ENCODE data around the gene IL26.

GRCh38 chr12:63276601-63276859 is 125.5 kb upstream of the AVPR1A start:
- RRBS, result no CpG with 5 or more reads among the region's 1 CpG

DNA sequence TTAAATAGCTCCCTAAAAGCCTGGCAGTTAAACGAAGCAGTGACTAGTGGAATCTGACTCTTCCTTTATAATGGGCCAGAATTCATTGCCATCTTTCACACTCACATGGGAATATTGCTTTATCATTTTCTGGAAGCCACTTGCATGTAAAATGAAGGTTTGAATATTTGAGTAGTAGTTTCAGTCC is 797 bp downstream of the SRGAP1 start:
- RRBS, result no CpG with 5 or more reads among the region's 1 CpG

DNA sequence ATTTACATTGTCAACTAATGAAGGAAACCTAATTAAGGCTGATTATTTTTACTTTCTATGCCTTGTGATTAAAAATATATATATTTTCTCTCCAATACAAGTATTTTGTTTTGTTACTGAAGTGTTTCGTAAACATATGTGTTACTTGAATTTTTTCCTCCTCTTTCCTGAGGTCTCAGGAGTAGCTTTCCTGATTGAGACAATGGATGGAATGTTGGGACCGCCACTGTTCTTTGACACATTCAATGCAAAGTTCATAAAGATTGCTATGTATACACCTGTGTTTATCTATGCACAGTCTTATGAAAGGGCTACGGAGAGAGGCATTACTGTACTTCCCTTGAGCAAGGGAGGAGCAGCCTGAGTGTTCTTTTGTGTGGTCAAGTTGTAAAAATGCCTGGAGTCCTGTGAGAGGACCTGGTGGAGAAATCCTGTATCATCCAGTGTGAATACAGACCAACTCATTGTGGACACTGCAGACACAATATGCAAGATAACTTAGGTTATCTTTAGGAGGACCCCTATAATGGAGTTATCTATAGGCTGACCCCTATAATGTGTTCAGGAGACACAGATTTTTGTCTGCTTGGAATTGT is 1.2 kb downstream of the SRGAP1 start:
- RRBS, result no CpG with 5 or more reads among the region's 3 CpGs

- RRBS, result no CpG with 5 or more reads among the region's 6 CpGs
Measured at GRCh38 chr12:63899026-63899832, 54.7 kb downstream of the SRGAP1 start.

- RRBS, result no CpG with 5 or more reads among the region's 6 CpGs
Measured at GRCh38 chr12:64181250-64182364, 40.5 kb downstream of the KICS2 start.

DNA sequence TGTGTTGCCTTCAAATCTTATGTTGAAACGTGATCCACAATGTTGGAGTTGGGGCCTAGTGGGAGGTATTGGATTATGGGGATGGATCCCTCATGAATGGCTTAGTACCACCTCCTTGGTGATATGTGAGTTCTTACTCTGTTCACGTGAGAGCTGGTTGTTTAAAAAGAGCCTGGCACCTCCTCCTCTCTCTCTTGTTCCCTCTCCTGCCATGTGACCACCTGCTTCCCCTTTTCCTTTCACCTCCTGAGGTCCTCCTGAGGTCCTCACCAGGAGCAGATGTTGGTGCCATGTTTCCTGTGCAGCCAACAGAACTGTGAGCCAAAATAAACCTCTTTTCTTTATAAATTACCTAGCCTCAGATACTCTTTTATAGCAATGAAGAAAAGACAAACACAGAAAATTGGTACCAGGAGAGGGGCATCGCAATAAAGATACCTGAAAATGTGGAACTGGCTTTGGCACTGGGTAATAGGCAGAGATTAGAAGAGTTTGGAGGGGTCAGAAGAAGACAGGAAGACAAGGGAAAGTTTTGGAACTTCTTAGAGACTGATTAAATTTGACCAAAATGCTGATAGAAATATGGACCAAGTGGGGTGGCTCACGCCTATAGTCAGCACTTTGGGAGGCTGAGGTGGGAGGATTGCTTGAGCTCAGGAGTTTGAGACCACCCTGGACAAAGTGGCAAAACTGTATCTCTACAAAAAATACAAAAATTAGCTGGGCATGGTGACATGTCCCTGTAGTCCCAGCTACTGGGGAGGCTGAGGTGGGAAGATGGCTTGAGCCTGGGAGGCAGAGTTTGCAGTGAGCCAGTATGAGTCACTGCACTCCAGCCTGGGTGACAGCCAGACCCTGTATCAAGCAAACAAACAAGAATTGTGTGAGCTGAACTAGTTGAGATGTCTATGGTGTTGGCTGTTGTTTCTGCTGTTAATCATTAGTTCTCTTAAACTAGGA is 23.3 kb downstream of the RASSF3 start:
- RRBS, result no CpG with 5 or more reads among the region's 4 CpGs

- RRBS, result no CpG with 5 or more reads among the region's 4 CpGs
Measured at GRCh38 chr12:64670011-64670525, 59.8 kb downstream of the RASSF3 start.

- RRBS, result no CpG with 5 or more reads among the region's 3 CpGs
Measured at GRCh38 chr12:64796071-64796694, 28.3 kb upstream of the TBC1D30 start.

- RRBS, result no CpG with 5 or more reads among the region's 1 CpG
Measured at GRCh38 chr12:65181754-65182047, 12.3 kb downstream of the LEMD3 start.

DNA sequence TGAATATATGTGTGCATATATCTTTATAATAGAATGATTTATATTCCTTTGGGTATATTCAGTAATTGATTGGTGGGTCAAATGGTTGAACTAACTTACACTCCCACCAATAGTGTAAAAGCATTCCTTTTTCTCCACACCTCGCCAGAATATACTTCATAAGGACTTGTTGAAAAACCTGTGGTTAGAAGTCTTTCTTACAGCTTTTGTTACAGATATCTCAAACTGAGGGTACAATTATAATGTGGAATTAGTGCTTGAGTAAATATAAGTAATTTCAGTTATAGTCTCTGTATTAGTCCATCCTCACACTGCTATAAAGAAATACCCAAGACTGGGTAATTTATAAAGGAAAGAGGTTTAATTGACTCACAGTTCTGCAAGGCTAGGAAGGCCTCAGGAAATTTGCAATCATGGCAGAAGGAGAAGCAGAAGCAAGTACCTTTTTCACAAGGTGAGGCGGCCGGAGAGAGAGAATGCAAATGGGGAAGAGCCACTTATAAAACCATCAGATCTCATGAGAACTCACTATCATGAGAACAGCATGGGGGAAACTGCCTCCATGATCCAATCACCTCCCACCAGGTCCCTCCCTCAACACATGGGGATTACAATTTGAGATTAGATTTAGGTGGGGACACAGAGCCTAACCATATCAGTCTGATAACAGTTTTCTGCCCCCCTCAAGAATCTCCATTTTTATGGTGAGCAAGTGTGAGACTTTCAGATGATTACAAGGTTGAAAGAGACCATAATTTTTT is 35.4 kb downstream of the LEMD3 start:
- RRBS, result no CpG with 5 or more reads among the region's 3 CpGs

GRCh38 chr12:65876870-65877517 is 52.7 kb downstream of the HMGA2 start:
- RRBS, result no CpG with 5 or more reads among the region's 6 CpGs

- RRBS, result no CpG with 5 or more reads among the region's 14 CpGs
Measured at GRCh38 chr12:65891753-65892611, 67.7 kb downstream of the HMGA2 start.

- RRBS, result no CpG with 5 or more reads among the region's 4 CpGs
Measured at GRCh38 chr12:67269199-67269301, 108 bp upstream of the CAND1 start.

DNA sequence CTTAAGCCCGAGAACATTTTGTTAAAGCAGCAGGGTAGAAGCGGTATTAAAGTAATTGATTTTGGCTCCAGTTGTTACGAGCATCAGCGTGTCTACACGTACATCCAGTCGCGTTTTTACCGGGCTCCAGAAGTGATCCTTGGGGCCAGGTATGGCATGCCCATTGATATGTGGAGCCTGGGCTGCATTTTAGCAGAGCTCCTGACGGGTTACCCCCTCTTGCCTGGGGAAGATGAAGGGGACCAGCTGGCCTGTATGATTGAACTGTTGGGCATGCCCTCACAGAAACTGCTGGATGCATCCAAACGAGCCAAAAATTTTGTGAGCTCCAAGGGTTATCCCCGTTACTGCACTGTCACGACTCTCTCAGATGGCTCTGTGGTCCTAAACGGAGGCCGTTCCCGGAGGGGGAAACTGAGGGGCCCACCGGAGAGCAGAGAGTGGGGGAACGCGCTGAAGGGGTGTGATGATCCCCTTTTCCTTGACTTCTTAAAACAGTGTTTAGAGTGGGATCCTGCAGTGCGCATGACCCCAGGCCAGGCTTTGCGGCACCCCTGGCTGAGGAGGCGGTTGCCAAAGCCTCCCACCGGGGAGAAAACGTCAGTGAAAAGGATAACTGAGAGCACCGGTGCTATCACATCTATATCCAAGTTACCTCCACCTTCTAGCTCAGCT is 9.5 kb downstream of the DYRK2 start:
- RRBS, result no CpG with 5 or more reads among the region's 24 CpGs

DNA sequence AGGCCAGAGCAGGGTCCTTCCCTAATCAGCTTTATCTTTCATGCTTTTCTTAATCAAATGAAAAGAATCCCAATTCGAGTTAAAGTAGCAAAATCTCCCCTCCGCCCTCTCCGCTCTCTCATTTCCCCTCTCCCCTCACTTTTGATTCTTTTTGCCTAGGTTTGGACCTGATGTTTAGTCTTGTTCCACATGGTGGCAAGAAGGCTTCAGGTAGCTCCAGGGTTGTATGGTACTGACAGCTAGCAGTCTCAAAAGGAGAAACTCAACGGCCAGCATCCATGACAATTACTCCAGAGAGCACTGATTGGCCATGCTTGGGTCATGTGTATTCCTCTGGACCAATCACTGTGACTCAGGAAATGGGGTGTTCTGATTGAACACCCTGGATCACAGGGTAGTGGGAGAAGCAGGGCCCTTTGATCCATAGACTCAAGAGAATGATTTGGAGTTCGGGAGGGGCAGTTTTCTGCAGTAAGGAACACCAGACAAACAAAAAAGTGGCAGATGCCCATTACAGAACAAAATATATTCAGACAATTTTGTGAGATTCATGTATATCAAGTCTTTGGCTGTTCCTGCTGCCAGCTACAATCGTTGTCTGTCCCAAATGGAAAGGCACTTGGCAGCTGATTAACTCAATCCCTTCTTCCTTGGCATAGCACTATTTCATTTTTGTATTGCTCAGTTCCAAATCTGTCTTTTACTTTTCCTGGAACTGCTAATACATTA is 45.4 kb downstream of the DYRK2 start:
- RRBS, result no CpG with 5 or more reads among the region's 6 CpGs

GRCh38 chr12:67966336-67966625 is 193.3 kb downstream of the IFNG start:
- RRBS, result no CpG with 5 or more reads among the region's 2 CpGs

DNA sequence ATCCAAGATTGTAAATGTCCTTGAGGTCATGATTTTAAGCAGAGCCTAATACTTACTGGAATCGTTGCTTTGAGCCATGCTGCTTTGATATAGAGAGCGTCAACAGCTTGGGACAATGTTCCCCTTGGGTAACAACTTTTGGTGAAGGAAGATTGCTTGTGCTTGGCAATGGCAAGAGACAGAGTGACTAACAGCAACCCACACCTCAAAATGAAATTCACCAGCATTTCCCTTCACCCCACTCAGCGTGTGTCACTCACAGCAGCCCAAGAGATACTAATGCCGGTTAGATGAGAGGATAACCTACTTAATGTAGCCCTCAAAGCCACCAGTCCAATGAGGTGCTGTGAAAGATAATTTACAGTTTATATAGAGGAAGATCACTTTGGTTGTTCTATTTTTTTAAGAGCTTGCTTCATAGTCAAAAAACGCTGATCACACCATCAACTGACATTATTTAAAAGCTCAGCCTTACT is at the start of gene IL26:
Gene IL26, minus strand, starts transcription at position 281 of the 476 bp plus-strand sequence.
- RRBS, result no CpG with 5 or more reads among the region's 5 CpGs

DNA sequence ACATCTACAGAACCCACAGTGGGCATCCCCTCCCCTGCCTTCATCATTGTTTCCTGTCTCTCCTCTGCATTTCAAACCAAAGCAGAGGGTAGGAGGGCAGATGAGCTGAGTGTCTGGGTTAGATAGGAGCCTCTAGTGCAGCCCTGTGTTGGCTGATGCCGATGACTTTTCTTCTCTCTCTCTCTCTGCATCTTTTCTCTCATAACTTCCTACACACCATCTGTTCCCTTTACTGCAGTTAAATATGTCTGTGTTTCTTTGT is 8.6 kb upstream of the IL26 start:
- RRBS, result no CpG with 5 or more reads among the region's 1 CpG

DNA sequence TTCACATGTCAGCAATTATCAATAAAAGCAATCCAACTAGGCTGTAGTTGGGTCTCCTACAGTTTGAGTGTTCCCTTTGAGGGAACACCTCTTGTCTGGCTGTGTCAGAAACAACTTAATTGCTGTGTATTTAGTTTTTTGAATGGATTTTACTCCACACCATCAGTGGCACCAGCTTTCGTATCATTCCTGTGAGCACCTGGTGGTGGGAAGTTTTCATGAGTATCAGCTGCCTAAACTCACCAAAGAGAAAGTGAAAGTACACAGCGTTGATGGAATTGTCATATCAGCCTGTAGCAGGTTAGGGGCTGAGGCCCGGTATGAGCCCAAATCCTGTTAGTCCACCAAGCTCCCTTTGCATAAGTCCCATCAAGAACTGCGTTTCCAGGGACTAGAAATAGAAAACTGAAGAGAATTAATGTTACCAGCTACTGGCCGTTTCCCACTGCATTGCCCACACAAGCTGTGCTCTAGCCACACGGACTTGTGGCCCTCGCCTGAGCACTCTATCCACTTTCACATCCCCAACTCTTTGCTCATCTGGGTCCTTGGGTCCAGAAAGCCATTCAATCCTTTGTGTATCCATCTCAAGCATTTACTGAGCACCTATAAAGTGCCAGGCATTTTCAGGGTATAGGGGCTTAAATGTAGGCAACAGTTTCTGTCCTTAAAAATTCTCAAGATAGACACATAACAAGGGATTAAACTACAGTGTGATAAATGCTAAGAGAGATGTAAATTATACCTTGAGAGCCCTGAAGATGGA is 11.1 kb upstream of the IL26 start:
- RRBS, result no CpG with 5 or more reads among the region's 7 CpGs

Measured in mononuclear cell (primary cell).